BE2C (cell line): ENCODE data around the genes SCGB3A1, MGAT1 and OR2V2.

DNA sequence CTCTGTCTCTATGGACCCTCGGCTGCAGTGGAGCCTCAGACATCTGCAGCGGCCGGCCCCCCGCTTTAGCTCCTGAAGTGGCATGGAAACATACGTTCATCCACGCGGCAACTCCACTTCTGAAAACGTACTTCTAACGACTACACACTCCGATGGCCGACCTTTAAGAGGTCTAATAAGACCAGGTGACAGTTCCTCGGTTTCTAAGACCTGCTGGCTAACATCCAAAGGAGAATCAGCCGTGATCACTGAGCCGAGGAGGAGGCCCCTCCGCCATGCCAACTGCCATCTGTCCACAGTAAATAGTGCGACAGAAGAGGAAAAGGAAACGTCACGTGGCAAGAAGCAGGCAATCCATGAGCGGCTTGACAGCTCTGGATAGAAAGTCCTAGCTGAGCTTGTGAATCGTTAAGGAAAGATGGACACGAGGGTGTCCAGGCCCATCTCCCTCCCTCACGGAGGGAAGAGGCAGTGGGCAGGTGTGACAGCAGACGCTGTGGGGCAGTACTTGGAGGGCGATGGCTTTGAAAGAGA is 66.6 kb upstream of the TBC1D9B start:
- RRBS = no CpG with 5 or more reads among the region's 24 CpGs

GRCh38 chr5:180244851-180245611 is 36.0 kb upstream of the RASGEF1C start:
- RRBS = no CpG with 5 or more reads among the region's 12 CpGs

DNA sequence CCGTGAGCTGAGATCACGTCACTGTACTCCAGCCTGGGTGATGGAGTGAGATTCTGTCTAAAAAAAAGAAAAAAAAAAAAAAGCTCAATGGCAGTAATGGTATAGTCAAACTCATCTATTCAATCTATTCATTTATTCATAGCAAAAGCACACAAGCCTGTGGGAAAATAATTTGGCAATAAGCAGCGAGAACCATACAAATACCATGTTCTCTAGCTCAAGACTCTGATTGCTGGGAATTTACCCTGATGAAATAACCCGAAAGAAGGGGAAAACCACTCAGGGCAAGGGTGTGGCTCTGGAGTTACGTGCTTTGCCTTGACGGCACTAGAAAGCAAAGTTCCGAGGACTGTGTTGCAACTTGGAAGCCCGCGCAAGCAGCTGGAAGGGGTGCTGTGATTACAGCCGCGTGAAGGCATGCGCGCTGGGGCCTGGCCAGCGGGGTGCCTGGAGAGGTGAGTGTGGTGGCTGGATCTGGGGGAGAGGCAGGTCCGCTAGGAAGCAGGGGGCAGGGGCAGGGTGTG is 52.7 kb upstream of the CNOT6 start:
- RRBS = no CpG with 5 or more reads among the region's 15 CpGs

GRCh38 chr5:180467796-180468338 is 26.3 kb upstream of the CNOT6 start:
- RRBS = no CpG with 5 or more reads among the region's 13 CpGs

DNA sequence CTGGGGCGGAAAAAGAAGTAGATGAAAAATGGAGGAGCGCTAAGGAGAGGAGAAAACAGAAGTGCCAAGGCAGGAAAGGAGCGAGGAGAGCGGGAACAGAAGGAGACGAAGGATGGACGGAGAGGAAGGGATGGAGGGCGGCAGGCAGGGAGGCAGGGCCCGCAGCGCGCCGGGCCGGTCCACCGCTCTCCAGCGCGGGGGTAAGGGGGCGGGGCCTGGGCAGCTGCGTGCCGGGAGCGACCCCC is 215 bp upstream of the CNOT6 start:
- RRBS = 2% methylated on average over 8 of the region's 19 CpGs

DNA sequence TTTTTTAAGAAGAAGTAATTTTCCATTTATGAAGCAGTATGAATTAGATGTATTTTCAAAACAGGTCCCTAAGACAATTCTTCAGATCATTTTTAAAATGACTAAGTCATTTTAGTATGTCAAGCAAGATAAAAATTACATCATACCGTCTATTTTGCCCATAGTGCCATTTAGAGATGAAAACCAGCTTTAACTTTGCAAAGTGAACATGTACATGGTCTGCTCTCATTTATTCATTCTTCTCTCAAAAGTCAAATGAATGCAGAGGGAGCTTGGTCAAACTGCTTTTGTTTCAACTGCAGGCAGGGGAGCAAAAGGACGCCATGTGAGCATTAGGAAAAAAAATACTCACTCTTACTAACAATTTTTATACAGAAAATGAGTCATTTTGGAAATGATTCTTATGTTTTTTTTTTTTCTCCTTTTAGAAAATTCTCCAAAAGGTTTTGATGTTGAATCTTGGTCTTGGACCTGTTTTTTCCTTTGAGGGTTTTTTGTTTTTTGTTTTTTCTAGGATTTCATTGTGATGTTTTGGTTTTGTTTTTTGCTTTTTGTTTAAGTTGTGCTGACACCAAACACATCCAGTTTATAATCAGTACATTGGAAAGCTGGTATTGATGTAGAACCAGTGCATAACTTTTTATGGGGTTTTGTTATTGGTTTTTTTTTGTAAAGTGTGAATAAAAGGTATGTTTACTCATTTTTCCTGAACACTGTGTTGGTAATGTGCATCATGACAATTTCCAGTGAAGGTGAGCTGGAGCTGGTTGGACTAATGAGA is 15.6 kb downstream of the SCGB3A1 start:
- RRBS = no CpG with 5 or more reads among the region's 2 CpGs

DNA sequence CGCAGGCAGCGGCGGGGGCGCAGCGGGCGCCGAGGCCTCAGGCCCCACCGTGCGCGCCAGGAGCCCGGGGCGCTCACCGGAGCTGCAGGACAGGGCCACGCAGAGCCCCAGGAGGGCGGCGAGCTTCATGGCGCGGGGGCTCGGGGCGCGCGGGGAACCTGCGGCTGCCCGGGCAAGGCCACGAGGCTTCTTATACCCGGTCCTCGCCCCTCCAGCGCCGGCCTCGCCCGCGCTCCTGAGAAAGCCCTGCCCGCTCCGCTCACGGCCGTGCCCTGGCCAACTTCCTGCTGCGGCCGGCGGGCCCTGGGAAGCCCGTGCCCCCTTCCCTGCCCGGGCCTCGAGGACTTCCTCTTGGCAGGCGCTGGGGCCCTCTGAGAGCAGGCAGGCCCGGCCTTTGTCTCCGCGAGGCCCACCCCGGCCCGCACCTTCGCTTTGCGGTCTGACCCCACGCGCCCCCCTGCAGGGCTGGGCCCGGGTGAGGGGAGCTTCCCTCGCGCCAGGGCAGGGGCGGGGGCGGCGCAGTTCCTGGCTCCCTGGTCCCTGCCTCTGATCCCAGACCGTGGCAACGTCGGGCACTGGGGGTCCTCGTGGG is at the start of gene SCGB3A1:
Gene SCGB3A1 (minus strand): TSS at position 166 of the 592 bp plus-strand sequence.
- RRBS = 49% methylated on average over 34 of the region's 62 CpGs

DNA sequence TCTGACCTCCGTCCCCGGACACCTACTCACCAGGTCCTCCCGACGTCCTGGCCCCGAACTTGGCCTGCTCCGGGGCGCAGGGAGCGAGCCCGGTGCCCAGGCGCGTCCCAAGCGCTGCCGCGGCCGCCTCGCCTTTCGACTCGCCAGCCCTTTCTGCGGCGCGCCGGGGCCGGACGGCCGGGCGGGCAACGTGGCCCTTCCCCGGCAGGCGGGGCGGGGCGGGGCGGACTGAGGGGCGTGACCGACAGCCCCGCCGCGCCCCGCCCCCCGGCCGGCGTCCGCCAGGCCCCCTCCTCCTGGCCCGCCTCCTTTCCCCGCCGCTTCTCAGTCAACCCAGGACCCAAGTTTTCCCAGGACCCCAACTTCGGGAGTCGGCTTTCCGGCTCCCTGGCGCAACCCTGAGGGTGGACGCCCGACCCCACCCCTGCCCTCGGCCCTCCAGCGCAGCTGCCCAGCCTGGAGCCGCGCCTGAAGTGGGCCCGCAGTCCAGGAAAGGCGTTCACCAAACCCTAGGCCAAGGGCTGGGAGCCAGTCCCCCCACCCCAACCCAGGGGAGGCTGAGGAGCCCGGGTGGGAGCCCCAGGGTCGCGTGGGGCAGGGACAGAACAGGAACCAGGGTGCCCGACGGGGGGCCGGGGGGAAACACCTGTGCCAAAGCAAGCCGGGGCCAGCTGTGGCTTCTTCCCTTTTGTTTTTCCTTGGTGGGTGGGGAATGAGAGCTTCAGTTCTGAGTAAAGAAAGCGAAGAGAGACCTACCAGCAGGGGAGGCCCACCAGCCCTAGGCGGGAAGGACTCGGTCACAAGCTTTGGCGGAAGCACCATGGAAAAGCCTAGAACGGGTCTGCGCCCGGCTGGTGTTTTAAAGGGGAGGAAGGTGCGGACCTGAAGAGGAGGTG is at the start of gene MGAT1:
Gene MGAT1 (minus strand): TSS at position 157 of the 896 bp plus-strand sequence.
- RRBS = 8% methylated on average over 43 of the region's 72 CpGs

GRCh38 chr5:180806314-180807158 is 3.9 kb upstream of the MGAT1 start:
- RRBS = no CpG with 5 or more reads among the region's 11 CpGs

- RRBS = no CpG with 5 or more reads among the region's 4 CpGs
Measured at GRCh38 chr5:180820683-180821427, 18.2 kb upstream of the MGAT1 start.

DNA sequence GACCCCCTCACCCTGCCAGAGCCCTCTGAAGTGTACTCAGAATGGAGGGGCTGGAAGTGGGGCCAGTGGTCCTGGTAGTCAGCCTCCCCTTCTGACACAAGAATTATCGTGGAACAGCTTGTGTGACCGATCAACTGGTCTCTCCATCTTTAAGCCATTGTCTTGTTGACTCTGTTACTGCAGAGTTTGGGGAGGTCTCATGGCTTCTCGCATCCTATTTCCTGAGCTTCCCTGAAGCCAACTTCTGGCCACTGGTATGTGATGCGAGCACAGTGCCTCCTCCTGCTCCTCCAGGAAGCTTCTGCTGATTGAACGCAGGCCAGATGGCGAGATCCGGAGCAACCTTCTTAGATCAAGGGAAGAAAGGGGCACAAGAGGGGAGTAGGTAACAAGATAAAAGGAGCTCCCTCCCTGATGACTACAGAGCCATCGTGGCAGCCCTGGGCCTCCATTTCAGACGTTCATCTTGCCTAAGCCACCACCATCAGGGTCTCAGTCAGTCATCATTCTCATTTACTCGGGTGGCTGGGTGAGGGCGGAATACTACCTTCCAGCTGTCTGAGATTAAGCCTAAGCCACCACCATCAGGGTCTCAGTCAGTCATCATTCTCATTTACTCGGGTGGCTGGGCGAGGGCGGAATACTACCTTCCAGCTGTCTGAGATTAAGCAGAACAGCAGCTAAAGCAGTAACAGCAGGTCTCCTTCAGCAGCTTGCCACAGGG is 27.6 kb upstream of the MGAT1 start:
- RRBS = no CpG with 5 or more reads among the region's 14 CpGs

DNA sequence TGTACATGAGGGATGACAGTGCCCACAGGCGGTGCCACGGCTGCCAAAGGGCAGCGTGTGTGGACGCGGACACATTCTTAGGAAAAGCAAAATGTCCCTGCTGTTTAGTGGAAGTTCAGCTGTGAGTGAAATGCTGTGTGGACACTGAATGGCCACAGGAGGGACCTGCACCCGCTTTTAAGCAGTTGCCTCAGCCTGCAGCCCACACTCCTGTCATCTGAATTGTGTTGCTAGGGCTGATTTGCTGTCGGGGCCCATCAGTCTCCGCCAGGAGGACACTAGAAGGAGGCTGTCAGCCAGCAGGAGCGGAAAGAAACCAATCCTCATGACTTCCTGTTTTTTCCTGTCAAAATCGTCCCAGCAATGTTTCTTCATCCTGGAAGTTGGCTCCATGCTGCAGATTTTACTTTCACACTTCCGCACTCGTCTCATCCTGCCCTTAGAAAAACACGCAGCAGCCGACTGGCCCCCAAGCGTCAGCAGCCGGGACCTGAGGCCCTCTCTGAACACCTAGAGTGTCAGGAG is 9.0 kb downstream of the OR2V1 start:
- RRBS = 24% methylated on average over 1 of the region's 16 CpGs

GRCh38 chr5:181147361-181147649 is at the start of gene OR2V2:
Gene OR2V2 (plus strand): TSS chr5:181147586.
- RRBS = no CpG with 5 or more reads among the region's 3 CpGs

GRCh38 chr5:181161106-181161551 is 13.7 kb downstream of the OR2V2 start:
- RRBS = no CpG with 5 or more reads among the region's 19 CpGs

- RRBS = 38% methylated on average over 1 of the region's 15 CpGs
Measured at GRCh38 chr5:181203037-181203793, 1.8 kb downstream of the TRIM7 start.

- RRBS = 1% methylated on average over 15 of the region's 61 CpGs
Measured at GRCh38 chr5:181246014-181246820, 2.5 kb upstream of the RACK1 start.

DNA sequence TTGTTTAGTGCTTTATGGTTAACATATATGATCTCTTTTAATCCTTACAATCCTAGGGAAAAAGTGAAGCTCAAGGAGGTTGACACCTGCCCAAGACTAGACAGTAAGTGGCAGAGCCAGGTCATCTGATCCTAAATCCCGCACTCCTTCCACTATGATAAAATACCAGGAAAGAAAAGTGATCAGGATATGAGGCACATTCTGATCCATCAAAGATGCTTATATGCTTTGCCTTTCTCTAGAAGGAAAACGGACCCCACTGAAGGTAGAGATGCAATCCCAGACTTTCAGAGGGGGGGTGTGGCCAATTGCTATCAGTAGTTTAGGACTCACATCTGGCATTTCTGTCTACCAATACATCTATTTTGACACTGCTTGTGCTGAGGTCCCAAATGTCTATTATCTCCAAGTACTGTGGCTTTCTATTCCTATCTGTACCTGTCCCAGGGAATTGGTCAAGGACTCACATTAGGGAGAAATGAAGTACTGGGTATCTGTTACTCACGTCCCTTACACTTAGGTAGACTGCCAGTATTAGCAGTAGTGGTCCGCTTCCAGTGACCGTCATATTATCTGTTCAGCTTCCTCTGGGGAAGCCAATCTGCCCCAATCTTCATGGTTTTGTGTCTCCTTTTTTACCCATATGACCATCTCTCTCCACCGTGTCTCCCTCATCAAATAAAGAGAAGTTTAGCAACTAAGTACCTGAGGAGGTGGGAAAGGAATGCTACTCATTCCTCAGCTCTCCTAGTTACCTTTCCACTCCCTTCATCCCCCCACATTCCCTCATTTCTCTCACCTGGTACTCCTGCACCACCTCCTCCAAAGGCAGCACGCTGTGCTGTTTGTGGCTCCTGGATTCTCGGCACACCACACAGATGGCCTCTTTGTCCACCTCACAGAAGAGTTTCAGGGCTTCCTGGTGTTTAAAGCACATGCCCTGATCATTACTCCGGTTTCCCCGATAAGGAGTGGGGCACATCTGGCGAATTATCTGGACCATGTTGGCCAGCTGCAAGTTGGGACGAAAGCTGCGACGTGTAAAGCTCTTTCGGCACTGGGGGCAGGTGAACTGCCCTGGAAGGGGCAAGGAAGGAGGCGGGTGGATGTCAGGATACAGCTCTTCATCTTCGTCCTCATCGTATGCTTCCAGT is 1.4 kb downstream of the TRIM52 start:
- RRBS = no CpG with 5 or more reads among the region's 18 CpGs